NCI-H460 (cell line): ENCODE results near the genes ACOT11 and USP24.

GRCh38 chr1:54285161-54285580 is 85.2 kb downstream of the MRPL37 start:
RAMPAGE:
- cytosol, long total RNA, result no peak
- long total RNA, result no peak
- nucleus, long total RNA, result no peak

GRCh38 chr1:54287738-54288360 is 87.9 kb downstream of the MRPL37 start:
RAMPAGE:
- cytosol, long total RNA, result no peak
- long total RNA, result no peak
- nucleus, long total RNA, result no peak

GRCh38 chr1:54324570-54325345 is 124.8 kb downstream of the MRPL37 start:
RAMPAGE:
- cytosol, long total RNA, result no peak
- long total RNA, result no peak
- nucleus, long total RNA, result no peak

RAMPAGE:
- cytosol, long total RNA, result no peak
- long total RNA, result no peak
- nucleus, long total RNA, result no peak
Observed at GRCh38 chr1:54329230-54330142, 129.5 kb downstream of the MRPL37 start.

GRCh38 chr1:54354931-54355472 is 155.0 kb downstream of the MRPL37 start:
RAMPAGE:
- cytosol, long total RNA, result no peak
- long total RNA, result no peak
- nucleus, long total RNA, result no peak

RAMPAGE:
- cytosol, long total RNA, result no peak
- long total RNA, result no peak
- nucleus, long total RNA, result no peak
Observed at GRCh38 chr1:54374506-54374905, 173.5 kb upstream of the ACOT11 start.

GRCh38 chr1:54409333-54409861 is 138.6 kb upstream of the ACOT11 start:
RAMPAGE:
- cytosol, long total RNA, result no peak
- long total RNA, result no peak
- nucleus, long total RNA, result no peak

RAMPAGE:
- cytosol, long total RNA, result no peak
- long total RNA, result no peak
- nucleus, long total RNA, result no peak
Observed at GRCh38 chr1:54486606-54487266, 61.3 kb upstream of the ACOT11 start.

GRCh38 chr1:54488786-54489096 is 59.3 kb upstream of the ACOT11 start:
RAMPAGE:
- cytosol, long total RNA, result no peak
- long total RNA, result no peak
- nucleus, long total RNA, result no peak

RAMPAGE:
- cytosol, long total RNA, result no peak
- long total RNA, result no peak
- nucleus, long total RNA, result no peak
Observed at GRCh38 chr1:54547203-54548671, at the start of gene ACOT11. Gene ACOT11, plus strand, starts transcription at chr1:54548228.

RAMPAGE:
- cytosol, long total RNA, result no peak
- long total RNA, result no peak
- nucleus, long total RNA, result no peak
Observed at GRCh38 chr1:54790643-54791124, 10.4 kb downstream of the TTC22 start.

RAMPAGE:
- cytosol, long total RNA, result no peak
- long total RNA, result no peak
- nucleus, long total RNA, result no peak
Observed at GRCh38 chr1:54884813-54885930, 1.8 kb downstream of the DHCR24 start.

GRCh38 chr1:54885931-54886253 is 1.1 kb downstream of the DHCR24 start:
RAMPAGE:
- cytosol, long total RNA, result no peak
- long total RNA, result no peak
- nucleus, long total RNA, result no peak

GRCh38 chr1:55022012-55022622 is 17.2 kb upstream of the PCSK9 start:
RAMPAGE:
- cytosol, long total RNA, result no peak
- long total RNA, result no peak
- nucleus, long total RNA, result no peak

DNA sequence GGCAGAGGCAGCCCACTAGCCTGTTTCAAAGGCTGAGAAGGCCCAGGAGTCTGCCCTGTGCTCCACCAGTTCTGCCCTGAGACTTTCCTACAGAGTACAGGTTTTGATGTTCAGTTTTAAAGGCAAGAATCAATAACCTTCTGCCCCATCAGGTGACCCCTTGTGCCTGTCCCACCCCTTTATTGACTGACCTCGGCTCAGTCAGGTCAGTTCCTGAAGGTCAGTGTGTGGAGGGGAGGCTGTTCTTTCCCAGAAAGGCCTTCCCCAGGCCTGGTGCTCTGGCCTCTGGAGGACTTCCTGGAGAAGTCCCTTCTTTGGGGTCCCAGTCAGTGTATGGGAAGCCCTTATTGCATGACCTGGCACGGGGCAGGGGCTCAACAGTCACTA is 14.3 kb downstream of the PCSK9 start:
RAMPAGE:
- cytosol, long total RNA, result no peak
- long total RNA, result no peak
- nucleus, long total RNA, result no peak

RAMPAGE:
- cytosol, long total RNA, result start-site peak on the minus strand at chr1:55071827-55072377, 7 and 5 reads in 2 replicates
- long total RNA, result no peak
- nucleus, long total RNA, result no peak
Observed at GRCh38 chr1:55071370-55072214, 32.2 kb downstream of the PCSK9 start.

RAMPAGE:
- cytosol, long total RNA, result no peak
- long total RNA, result no peak
- nucleus, long total RNA, result no peak
Observed at GRCh38 chr1:55151013-55151587, 64.1 kb downstream of the USP24 start.

RAMPAGE:
- cytosol, long total RNA, result no peak
- long total RNA, result no peak
- nucleus, long total RNA, result no peak
Observed at GRCh38 chr1:55215207-55216020, at the start of gene USP24. Gene USP24, minus strand, starts transcription at chr1:55215364.

RAMPAGE:
- cytosol, long total RNA, result no peak
- long total RNA, result no peak
- nucleus, long total RNA, result no peak
Observed at GRCh38 chr1:55288431-55288690, 73.2 kb upstream of the USP24 start.

DNA sequence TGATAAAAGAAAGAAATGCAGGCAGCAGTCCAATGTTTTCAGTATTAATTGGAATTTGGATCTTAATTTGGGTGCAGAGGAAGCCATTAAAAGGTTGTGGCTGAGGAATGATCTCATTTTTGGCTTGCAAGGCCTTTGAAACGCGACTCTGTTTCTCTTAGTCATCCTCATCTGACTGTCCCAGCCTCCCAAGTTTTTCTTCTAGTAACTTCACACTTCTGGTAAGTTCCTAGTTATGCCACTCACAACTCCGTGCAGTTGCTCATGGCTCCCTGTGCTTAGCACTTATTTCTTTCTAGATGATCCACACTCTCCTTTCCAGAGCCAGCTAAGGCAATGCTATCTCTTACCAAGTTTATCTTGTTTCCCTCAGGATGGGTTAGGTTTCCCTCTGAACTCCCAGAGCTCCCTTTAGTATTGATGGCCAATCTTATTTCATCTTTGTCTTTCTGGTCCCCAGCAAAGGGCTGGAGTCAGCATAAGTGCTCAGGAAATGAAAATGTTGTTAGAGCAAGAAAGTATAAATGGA is 147.5 kb upstream of the USP24 start:
RAMPAGE:
- cytosol, long total RNA, result no peak
- long total RNA, result no peak
- nucleus, long total RNA, result no peak